Progenitor cell of endocrine pancreas (in vitro differentiated cells): Measurements from ENCODE around the gene POP5.

DNA sequence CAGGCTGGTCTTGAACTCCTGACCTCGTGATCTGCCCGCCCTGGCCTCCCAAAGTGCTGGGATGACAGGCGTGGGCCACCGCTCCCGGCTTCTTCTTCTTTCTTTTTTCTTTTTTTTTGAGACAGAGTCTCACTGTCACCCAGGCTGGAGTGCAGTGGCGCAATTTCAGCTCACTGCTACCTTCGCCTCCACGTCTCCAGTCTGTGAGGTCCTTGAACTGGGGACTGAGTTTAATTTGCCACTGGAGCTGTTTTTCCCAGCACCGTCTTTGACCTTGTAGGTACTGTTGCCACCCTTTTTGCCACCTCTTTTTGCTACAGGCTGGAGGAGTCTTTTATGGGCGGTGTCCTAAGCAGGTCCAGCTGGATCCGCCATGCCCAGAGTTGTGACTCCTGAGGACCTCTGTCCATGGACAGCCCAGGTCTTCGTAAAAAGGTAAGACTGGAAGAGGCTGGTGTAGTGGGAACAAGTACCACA is 11.6 kb upstream of the SIRT4 start:
- PRO-cap: no peak

DNA sequence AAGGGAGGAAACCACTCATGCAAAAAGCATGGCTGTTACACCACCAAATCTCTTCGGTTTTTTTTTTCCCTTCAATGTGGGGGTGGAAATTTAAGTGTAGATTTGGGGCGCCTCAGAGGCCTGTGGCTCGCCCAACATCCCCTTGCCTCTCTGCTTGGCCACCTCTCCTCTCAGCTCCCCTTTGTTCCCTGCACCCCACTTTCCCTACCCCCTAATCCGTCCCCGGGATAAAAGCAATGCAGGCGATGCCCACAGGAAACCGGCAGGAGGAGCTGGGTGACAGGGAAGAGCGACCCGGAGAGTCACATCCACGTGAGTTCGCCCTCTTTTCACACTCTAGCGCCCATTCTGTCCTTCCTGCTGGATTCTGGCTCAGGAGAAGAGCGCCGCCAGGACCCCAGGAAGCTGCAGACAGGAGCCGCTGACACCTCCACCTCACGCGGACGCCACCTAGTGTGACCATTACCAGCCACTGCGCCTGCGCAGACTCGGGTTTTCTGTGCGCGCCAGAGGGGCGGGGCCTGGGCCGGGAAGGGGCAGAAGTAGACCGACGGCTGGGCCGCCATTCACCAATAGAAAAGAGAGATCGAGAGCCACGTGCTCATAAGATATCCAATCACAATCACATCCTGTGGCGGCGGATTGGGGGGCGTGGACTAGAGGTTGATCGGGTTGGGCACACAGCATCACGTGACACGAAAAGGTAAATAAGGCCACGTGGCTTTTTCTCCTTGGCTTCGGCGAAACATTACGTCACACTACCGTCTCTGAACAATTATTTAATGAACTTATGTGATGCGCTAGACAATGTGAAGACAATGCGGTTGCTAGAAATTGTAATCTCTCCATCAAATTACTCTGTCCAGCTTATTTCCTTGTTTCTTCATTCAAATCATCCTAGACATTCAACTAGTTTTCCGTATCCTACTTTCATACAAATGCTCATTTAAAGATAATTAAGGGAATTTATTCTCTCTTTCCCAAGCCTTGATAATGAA is 10.2 kb downstream of the PLA2G1B start:
- PRO-cap: bidirectional peak, plus-strand start at position 305 of the sequence, minus-strand start at position 64 of the sequence; bidirectional peak, plus-strand start at position 779 of the sequence, minus-strand start at position 464 of the sequence

DNA sequence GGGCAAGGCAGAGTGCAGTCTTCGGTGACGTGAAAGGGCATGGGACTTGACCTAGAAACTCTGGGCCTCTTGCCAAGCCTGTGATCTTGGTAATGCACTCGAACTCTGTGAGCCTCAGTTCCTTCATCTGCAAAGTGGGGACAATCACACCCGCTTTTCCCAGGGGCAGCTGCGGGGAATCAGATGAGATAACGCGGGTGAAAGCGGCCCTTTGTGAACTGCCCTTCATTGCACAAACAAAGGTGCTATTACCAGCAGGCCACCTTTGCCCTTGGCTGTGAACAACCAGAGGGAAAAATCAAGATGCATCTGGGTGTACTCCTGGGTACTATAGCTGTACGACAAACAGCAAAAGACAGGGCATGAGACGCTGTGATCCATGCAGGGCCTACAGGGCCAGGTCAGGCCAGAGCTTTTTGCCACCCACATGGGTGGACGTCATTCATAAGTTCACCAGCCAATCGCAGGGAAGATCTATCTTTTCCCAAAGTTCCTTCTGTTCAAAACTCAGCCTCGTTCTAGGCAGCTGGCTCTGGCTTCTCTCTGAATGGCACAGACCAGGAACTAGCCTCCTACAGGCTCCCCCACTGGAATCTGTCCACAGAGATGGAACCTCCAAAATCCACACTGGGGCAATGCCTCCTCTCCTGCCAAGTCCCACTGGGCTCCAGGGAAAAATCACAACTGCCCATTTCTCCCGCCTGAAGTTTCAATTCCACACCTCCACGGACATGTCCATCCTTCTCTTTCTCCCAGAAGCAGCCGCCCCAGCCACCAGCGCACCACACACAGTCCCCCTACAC is 3.0 kb downstream of the MSI1 start:
- PRO-cap: no peak

- PRO-cap: bidirectional peak, plus-strand start at chr12:120368539, minus-strand start at chr12:120368258
Measured at GRCh38 chr12:120367901-120368595, 916 bp downstream of the MSI1 start.

DNA sequence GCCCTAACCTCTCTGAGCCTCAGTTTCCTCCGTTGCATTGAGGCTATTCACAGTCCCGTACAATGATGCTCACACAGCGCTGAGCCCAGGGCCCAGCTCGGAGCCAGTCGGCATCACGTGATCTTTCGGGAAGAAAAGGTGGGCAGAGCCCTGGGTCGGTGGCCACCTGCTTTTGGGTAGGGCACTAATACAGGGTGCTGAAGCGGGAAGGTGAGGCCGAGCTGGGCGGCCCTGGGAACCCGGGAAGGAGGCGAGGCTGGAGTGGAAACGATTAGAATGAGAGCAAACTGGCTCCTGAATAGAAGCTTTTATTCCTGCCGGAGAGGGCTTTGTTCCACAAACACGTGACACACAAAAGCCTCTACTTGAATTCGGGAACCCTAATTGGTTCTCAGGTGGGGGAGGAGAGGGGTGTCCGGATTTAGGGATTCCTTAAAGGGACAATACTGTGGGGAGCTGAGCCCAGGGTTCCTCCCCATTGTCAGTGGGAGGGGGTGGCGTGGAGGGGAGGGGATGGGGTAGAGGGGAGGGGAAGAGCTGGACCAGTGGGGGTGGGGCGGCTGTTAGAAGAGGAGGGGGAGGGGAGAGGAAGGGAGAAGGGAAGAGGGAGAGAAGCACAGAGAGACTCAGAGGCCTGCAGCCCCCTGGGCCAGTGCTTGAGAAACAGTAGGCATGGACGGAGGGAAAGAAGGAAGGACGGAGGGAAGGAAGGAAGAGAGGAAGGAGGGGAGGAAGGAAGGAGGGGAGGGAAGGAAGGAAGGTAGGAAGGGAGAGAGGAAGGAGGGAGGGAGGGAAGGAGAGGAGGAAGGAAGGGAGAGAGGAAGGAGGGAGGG is 20.2 kb upstream of the MSI1 start:
- PRO-cap: bidirectional peak, plus-strand start at position 184 of the sequence, minus-strand start at position 99 of the sequence; bidirectional peak, plus-strand start at position 412 of the sequence, minus-strand start at position 284 of the sequence

DNA sequence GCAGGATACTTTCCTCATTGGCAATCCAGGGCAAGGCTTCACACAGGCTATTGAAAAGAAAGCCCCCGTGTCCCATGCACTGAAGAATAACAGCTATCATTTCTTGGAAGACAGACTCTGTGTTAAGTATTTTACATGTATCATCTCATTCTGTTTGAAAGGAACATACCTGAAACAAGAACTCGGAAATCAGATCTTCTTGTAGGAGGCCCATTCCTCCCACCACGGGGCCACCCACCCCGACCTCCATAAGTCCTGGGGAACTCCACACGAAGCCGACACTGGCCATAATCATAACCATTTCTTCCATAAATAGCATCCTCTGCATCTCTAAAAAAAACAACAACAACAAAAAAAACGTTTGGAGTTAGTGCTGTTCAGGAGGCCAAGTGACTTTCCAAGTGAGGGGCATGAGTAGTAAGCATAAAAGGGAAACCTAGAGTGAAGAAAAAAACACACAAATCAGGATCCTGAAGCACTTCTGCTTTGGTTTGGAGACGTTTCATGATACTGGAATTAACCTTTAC is 4.0 kb downstream of the SRSF9 start:
- PRO-cap: no peak

DNA sequence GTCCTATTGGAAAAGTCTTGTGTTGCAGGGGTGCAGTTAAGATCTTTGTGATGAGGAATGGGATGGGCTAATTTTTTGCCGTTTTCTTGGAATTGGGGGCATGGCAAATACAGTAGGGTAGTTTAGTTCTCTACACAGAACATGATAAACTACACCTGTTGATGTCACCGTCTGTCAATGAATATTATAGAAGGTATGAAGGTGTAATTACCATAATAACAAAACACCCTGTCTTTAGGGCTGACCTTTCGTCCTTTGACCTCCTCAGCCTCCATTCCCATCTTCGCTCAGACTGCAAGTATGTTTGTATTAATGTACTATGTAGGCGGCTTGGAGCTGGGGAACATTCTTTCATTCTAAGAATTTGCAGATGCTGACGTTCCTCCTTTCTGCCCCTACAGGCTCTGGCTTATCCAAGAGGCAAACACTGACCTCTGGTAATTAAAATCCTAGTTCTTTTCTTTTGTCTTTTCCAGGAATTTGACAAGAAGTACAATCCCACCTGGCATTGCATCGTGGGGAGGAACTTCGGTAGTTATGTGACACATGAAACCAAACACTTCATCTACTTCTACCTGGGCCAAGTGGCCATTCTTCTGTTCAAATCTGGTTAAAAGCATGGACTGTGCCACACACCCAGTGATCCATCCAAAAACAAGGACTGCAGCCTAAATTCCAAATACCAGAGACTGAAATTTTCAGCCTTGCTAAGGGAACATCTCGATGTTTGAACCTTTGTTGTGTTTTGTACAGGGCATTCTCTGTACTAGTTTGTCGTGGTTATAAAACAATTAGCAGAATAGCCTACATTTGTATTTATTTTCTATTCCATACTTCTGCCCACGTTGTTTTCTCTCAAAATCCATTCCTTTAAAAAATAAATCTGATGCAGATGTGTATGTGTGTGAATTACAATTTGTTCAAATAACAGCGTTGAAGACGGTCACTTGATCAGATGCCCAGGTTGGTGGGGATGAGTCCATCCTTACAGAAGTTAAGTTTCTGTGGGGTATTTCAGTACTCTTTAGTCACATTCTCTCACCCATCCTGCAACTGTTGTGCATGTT is 2.0 kb downstream of the DYNLL1 start:
- PRO-cap: no peak

- PRO-cap: no peak
Measured at GRCh38 chr12:120548113-120548519, 14.0 kb downstream of the RNF10 start.

DNA sequence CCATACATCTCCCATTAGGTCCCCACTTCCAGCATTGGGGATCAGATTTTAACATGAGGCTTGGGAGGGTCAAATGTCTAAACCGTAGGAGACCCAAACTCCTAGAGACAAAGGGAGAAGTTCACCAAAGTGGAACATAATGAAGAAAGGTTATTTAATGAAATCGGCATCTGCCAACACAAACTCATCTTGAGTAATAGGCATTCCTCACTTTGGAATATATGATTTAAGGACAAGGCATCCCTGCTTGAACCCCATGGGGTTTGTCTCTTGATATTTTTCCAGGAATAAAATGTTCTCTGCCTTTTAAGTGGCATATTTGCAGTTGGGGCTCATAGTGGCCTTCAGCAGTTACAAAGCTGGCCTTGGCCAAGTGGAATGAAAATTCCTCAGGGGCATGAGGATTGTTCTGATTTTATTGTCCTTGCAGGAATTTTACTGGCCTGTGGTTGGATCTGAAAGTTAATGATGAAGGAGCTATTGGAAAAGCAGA is 7.1 kb downstream of the POP5 start:
- PRO-cap: no peak

DNA sequence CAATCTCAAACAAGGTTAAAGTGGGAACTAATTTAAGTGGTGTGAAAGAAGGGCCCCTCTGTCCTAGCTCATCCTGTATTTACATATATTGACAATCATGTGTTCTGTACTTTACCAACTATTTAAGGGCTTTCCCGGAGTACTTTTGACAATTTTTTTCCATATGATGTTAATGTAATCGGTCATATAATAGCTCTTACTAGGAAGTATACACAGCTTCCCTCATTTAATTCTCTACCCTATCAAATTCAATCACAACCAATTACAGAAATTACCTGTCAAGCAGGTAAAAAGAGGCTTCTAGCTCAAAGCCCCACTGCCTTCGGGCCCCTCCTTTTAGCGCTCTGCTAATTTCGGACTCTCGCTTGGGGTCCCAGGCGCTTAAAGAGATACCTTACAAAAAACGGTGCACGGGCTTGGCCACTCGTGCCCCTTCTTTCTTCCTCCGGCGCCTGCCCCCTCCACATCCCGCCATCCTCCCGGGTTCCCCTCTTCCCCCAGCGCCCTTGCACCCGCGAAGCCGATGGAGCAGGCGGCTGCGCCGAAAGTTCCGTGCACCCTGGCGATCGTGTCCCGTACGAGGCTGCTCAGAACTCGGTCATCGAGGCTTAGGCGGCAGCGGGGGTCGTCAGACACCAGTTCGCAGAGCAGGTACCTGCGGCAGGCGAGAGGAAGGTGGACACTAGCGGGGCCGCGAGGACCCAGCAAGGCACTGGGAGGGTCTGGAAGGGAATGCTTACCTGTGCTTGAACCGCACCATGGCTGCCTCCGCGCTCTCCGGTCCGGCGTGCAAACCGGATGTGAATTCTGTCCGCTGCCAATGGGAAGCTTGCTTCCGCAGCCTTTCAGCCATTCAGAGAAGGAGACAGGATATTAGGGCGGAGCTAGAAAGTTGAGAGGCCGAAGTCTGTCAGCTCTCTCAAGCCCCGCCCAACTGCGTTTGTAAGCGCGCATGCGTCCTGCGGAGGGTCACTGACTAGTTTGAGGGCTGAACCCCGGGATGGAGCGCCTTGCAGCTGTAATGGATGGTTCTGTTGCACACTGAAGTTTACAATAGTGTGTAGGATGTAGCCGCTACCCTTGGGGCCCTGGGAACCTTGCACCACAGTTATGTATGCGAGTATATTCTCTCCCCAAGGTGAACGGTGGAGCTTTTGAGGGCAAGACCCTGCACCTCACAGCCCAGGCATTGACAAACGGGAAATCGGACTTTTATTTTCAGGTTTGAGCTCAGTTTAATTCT is at the start of gene POP5:
TSS of gene POP5 (minus strand) at position 800 of the 1,243 bp plus-strand sequence.
- PRO-cap: bidirectional peak, plus-strand start at position 759 of the sequence, minus-strand start at position 734 of the sequence; bidirectional peak, plus-strand start at position 857 of the sequence, minus-strand start at position 800 of the sequence

DNA sequence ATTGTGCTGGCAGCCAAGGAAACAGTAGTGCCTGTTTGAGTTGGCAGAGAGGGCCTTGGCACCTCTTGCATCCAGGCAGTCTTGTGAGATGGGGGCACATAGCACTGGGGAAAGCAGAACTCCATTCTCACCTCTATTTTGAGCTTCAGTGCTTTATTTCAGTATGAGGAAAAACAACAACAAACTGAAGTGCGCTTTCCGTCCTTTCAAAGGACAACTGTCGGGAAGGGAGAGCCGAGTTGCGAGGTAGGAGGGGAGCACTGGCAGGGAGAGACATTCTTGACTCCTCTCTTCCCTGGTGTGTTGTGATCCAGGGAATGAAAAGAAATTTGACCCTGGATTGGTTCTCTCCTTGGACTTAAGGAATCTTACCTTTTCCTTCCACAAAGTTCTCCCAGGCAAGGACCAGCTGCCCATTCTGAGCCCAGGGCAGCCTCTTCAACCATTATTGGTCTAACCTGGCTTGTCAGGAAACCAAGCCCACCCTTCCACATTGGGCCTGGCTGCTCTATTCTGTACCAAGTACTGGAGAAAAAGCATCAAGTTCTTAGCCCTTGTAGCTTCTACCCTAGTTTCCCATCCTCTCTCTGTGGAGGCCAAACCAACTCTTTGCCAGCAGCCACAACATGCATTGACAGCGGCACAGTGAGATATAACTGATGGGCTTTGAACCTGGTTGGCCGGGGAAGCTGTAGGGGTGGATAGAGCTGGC is 9.1 kb upstream of the UNC119B start:
- PRO-cap: no peak

- PRO-cap: no peak
Measured at GRCh38 chr12:120961597-120961906, 16.8 kb upstream of the HNF1A start.

GRCh38 chr12:120961907-120963113 is 16.0 kb upstream of the HNF1A start:
- PRO-cap: no peak

- PRO-cap: no peak
Measured at GRCh38 chr12:121219172-121219623, 9.3 kb downstream of the P2RX4 start.

DNA sequence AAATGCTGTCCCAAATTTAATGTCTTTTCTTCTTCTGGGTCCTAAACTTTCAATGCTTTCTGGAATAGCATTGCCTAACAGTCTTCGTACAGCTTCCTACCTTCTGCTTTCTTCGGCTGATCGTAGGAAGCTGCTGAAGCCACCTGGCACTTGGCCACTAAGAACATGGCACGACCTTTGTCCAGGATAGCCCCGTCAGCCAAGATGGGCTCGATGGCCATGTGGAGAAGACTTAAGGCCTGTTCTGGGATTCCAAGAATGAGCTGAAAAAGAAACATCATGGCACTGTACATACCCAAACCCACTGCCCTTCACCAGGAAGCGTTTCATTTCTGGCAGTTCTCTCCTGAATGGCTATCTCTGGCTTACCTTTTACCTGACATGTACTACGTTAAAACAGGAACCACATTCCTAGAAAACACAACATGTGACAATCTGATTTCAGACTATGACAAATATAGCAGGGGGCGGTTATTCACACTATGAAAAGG is 13.1 kb upstream of the CAMKK2 start:
- PRO-cap: no peak

- PRO-cap: no peak
Measured at GRCh38 chr12:121513670-121514609, 66.9 kb downstream of the KDM2B start.

DNA sequence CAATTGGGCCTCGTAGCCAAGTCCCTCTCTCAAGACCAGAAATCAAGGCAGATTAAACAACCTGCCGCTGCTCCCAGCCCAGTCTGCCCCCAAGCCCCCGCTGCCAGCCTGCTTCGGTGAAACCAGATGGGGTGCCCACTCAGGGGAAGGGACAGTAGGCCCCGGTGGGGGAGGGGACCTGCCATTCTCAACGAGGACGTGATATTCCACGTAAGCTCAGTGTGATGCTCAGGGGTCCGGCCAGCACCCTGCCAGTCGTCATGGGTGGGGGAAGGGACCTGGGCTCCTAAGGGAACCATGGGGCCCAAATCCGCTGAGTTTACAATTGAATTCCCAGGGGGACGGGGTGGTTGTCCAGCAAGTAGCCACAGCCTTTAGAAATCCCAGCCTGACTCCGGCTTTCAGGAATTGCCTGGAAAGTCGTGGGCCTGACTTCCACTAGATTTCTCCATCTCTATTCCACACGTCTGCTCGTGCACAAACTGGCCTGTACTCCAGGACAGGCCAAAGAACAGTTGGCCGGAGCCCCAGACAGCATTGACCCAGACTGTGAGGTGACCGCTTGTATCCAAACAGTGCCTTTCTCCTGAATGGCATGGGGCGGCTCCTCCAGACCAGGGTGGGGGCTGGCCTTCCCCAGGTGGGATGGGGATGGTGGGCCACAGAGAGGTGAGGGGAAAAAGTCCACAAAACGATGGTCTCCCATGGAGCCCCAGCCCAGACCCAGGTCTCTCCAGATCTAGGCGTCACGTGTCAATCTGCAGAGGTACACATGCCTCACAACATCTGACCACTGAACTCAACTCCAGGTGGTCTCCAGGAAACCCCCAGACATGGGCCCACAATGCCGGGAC is 62.2 kb downstream of the KDM2B start:
- PRO-cap: no peak

- PRO-cap: no peak
Measured at GRCh38 chr12:121530513-121531183, 50.2 kb downstream of the KDM2B start.

DNA sequence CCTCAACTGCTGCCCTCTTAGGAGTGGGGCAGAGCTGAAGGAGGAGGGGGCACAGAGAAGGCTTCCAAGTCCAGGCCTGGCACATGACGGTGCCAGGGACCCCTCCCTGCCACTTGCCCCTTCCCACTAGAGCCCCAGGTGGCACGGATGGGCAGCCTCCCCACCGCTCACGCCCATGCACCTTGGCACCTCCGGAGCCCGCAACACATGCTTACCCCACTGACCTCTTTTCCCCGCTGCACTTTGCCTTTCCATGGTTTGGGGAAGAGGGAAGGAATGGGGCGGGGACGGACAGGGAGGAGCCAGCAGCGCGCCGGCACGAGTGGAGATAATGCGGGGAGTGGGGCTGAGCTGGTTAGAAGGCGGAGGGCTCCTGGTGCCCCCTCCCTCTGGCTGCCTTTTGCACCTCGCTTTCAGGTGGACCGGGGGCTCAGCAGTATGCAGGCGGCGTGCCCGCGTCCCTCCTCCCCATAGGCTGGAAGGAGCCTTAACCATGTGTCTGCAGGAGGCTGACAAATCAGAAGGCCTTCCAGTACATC is 45.0 kb downstream of the KDM2B start:
- PRO-cap: no peak

GRCh38 chr12:121610145-121610468 is 29.3 kb upstream of the KDM2B start:
- PRO-cap: no peak